Jejunum (tissue), 1 donor: ENCODE data around the gene MAB21L1.

- PRO-cap, result no peak
Measured at GRCh38 chr13:32745775-32746217, 159.5 kb downstream of the PDS5B start.

GRCh38 chr13:32969769-32970163 lies 46.5 kb upstream of the KL start:
- PRO-cap, result no peak

DNA sequence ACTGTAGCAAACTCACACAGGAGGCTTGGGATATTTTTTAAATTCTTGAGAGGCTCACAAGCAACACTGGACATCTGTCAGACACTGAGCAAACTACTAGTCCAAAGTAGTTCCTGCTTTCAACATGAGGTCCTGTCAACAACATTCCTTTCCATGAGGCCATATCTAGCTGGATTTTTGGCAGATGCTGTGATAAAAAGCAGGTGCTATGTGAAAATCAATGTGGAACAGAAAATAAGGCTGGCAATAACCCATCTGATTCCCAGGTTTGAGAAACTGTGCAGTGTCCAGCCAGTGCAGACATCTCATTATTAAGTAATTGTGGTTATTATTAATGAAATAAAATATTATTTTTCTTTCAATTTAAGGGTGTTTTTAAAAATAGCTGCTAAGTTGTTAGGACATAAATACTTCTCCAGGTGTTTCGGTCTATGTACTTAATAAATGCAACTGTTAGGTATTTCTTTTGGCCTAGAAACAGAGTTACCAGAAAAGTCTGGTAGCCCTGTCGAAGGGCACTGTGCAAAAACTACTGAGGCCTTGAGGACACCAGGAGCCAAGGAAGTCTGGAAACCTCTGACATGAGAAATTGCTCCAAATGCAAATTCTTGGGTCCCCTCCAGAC lies 50.3 kb downstream of the STARD13 start:
- PRO-cap, result no peak

DNA sequence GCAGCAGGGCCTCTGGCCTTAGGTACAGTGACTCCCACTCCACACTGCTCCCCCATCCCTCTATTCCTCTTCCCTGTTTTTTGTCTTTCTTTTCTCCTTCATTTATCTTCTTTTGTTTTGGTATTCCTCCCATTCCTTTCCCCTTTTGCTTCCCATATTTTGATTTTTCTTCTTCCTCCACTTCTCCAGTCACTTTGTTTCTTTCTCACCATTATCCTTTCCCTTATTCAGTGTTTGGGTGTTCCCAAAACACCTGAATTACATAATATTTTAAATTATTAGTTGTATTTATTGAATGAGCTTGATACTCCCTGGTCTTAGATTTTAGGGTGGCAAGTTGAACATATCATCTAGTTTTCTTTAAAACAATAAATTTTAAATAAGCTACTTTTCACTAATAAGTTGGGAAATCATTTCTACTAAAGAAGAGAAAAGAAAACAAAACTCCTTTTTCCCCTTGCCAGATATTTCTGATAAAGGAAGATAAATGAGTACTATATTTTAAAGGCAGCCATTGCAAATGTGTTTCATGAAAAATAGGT lies 36.9 kb downstream of the STARD13 start:
- PRO-cap, result no peak

GRCh38 chr13:33282601-33283269 lies 2.8 kb downstream of the STARD13 start:
- PRO-cap, result no peak

DNA sequence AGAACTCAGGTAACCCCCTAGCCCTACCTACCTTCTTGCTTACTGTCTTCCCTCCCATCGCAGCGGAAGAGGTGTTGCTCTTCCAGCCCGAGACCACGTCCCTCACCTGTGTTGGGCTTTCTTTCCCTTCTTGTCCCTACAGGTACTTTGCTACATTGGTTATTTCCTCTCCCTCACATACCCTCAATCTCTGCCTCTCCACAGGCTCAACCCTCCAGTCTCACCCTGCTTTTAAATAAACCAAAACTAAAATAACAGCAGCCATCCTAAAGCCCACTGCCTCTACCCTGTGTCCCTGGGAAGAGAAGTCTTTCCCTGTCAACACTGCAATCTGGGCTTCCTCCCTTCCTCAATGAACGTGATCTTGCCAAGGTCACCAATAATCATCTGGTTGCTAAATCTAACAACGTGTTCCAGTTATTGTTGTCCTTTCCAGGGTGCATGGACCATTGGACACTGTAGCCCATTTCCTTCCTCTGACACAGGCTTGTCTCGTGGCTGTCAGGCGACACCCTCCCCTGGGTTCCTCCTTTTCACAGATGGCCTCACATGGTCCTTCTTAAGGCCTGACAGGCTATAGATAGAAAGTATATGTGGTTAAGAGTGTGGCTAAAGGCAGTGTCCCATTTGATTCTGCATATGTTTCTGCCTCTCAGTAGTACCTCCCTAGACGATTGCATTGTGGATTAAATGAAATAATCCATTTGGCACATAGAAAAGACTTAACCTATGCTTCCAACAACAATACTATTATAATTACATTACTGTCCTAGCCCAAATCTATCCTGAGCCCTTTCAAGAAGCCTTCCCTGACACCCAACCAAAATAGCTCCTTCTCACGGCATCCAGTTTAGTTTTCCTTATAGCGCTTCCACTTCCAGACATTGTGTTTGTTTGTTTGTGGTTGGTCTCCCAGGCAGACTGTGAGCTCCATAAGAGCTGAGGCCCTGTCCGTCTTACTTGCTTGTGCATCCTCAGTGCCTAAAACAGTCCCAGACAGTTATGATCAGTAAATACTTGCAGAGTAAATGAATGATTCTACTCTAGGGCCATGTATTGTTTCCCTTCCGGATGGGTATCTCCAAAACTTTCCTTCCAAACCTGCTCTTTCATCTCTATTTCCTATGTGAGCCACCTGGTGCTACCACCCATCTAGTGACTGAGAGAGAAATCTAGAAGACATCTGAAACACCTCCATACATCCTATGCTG lies 67.8 kb upstream of the STARD13 start:
- PRO-cap, result no peak

DNA sequence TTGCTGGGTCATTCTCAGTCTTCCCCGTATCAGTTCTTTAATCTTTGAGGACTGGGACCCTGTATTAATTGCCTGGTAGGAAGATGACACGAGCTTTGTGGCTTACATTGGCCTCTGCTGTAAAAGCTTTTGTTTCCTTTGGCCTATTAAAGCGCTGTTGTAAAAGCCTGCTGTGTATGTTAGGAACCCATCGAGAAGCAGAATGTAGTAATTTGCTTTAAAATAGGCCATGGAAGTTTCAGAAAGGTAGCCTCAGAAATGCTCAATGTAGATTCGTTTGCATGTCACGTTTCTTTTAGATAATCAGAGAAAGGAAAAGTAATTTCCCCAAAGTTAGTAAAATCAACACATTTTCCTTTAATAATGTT lies 257.5 kb upstream of the STARD13 start:
- PRO-cap, result no peak

GRCh38 chr13:33543487-33543930 lies 258.0 kb upstream of the STARD13 start:
- PRO-cap, result no peak

- PRO-cap, result no peak
Measured at GRCh38 chr13:35124113-35124394, 182.0 kb downstream of the NBEA start.

GRCh38 chr13:35474616-35475027 lies 1.9 kb downstream of the MAB21L1 start:
- PRO-cap, result no peak

DNA sequence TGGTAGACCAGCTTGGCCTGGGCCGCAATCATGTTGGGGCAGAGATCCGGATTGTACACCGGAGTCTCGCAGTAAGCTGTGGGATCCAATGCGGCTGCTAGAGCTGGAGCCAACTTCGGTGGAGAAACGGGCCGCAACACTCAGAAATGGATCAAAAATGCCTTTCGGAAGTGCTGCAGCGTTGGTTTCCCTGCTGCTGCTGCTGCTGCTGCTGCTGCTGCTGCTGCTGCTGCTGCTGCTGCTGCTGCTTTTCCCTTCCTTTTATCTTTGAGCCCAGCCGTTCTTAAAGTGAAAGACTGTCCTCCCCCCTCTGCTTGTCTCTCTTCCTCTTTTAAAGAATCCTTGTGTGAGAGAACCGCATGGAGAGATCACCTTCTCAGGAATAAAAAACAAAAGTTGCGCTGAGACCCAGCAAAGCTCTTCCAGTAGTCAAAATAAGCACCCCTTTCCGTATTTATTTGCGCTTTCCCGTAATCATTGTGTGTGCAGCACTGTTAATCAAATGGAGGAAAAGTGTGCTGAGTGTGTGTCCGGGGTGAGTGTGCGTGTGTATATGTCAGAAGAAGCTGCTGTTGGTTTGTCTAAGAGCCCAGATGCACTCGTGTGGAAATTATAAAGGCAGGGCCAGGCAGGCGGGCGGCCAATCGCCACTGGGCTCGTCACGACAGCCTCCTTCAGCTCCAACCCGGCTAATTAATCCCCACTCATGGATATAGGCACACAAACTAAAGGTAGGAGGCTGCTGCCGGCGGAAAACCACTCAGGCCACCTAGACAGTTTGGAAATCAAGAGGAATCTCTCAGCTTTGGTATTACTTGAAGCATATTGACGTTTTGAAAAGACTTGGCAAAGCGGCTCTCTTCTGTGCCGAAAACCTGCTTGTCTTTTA lies at the start of gene MAB21L1:
Gene MAB21L1, minus strand, starts transcription at position 583 of the 889 bp plus-strand sequence.
- PRO-cap, result no peak

- PRO-cap, result no peak
Measured at GRCh38 chr13:35699205-35699644, 222.7 kb upstream of the MAB21L1 start.

GRCh38 chr13:35872343-35872830 lies 258.8 kb downstream of the DCLK1 start:
- PRO-cap, result no peak

DNA sequence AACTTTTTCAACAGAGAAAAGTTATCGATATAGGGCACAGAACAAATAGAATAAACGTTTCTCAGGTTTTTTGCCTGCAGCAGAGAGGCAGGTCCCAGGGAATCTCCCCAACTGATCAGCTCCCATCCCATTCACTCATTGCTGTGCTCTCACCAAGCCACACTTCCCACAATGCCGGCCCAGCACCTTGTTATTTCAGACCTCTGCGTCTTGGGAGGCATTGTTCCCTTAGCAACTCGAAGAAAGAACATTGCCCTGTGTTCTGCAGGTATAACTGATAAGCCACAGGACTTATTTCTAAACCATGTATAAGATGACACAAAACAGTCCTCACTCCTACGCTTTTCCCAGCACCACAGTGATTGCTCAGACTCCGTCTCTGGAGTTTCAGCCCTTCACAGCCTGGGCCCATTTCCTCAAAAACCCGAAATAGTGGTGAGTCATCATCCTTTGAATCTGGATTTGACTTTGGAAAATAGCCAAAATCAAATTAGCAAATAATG lies 100.4 kb downstream of the DCLK1 start:
- PRO-cap, result no peak

DNA sequence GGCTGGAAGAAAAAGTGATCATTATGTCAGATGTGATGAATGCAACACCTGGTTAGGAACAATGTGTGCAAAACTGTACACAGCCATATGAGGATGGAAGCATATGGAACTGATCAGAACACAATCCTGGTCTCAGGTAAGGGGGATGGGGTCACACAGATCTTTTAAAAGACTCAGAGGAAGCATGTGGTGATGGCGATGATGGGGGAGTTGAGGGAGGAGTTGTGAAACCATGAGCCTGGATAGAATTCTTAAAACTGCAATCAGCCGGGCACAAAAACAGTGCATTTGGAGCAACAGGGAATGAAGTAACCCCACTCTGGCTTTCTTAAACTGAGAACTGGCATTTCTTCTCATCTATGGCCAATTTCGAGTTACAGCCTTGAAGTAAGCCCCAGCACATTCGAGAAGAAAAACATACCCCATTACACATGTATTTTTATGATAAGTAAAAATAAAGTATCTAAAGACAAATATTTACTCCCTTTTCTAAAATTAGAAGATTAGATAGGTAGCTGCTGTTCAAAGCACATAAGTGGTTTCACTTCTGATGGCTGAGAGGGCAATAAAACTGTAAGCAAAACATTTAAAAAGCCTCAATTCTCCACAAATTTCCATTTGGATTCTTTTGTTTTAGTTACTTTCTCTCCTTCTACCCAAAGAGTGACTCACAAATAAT lies 70.1 kb downstream of the DCLK1 start:
- PRO-cap, result no peak

GRCh38 chr13:36417926-36418401 lies 14.3 kb upstream of the CCNA1 start:
- PRO-cap, result no peak

- PRO-cap, result no peak
Measured at GRCh38 chr13:36680587-36681467, 7.0 kb downstream of the SERTM1 start.

GRCh38 chr13:36872448-36873046 lies 47.5 kb downstream of the SMAD9 start:
- PRO-cap, result no peak

DNA sequence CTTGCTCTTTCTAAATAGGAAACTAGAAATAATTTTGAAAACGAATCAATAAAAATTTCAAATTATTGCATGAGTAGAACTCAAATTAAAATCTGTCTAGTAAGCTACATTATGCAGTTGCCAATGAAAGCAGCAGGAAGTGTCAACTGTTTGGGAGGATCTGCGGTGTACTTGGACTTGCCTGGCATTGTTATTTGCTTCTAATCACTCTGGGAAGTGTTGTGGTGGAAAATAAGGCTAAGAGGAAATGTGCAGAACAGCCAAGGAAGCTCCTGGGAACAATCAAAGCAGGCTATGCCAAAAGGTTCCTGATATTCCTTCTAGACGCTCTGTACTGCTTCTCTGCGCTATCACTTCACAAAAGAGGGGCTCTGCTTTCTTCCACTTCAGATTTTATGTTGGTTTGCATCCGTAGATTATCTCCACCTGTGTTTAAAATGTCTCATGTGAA lies 182.6 kb upstream of the CSNK1A1L start:
- PRO-cap, result no peak

DNA sequence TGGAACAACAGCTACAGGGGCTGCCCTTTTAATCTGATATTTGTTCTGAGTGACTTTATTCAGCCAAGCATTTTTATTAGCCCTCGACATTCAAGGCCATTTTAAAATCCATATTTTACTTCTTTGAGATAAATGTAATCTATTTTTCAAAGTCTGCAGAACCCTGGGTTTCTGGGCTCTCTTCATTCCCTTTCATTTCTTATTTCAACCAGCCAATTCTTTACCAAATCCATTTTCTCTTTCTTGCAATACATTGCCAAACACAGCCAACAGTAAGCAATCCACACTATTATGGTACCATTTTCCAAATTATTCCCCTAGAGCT lies 224.1 kb upstream of the UFM1 start:
- PRO-cap, result no peak